ENCODE results near the gene FAM114A1.

GRCh38 chr4:38820146-38820924, 15.7 kb upstream of the TLR1 start:
- RRBS: no CpG with 5 or more reads among the region's 4 CpGs

DNA sequence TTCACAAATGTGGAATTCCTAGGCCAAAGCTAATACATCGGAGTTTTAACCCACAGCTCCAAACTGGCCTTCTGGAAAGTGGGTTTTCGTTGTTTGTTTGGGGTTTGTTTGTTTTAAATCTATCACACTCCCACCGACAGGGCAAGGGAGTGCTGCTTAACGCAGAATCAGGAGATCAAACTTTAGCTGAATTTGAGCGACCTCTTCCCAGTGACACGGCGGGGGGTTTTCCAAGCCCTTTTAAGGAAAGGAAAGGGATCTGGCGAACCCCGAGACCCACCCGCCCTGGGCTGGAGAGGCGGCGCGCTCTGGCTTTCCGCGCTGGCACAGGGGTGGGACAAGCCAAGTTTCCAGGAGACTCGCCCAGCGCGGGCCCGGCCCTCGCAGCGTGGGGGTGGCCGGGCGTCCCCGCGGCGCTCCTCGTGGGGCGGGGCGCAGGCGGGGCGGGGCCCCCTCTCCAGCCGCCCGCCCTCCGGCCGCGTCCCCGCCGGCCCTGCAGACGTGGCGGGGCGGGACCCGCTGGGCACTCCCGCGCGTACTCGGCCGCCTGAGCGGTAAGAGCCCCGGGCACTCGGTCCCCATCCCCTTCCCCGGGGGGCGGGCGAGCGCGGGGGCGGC, at the start of gene FAM114A1:
TSS of gene FAM114A1 (plus strand) at position 526 of the 618 bp plus-strand sequence.
- RRBS: 3% methylated on average over 25 of the region's 56 CpGs

GRCh38 chr4:38922565-38923164, 55.1 kb downstream of the FAM114A1 start:
- RRBS: no CpG with 5 or more reads among the region's 8 CpGs

GRCh38 chr4:38981187-38981849, 50.9 kb downstream of the TMEM156 start:
- RRBS: no CpG with 5 or more reads among the region's 5 CpGs

DNA sequence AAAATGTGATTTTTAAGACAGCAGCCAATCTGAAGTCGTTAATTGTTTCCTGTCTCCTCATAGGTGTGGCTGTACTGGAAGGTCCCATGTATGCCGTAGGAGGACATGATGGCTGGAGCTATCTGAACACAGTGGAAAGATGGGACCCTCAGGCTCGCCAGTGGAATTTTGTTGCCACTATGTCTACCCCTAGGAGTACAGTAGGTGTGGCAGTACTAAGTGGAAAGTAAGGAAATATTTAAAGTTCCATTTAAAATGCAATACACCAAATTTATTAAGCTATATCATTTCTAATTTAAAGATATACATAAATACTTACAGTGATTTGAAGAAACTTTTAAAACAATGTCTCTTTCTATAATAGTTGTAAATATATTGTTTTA, 45.5 kb downstream of the KLHL5 start:
- RRBS: no CpG with 5 or more reads among the region's 3 CpGs

GRCh38 chr4:39289742-39290302, 76.3 kb downstream of the RFC1 start:
- RRBS: no CpG with 5 or more reads among the region's 2 CpGs

GRCh38 chr4:39306418-39306731, 59.8 kb downstream of the RFC1 start:
- RRBS: no CpG with 5 or more reads among the region's 7 CpGs

GRCh38 chr4:39375426-39375843, 9.3 kb upstream of the RFC1 start:
- RRBS: no CpG with 5 or more reads among the region's 4 CpGs

GRCh38 chr4:39413279-39413684, 6.6 kb downstream of the KLB start:
- RRBS: no CpG with 5 or more reads among the region's 3 CpGs

DNA sequence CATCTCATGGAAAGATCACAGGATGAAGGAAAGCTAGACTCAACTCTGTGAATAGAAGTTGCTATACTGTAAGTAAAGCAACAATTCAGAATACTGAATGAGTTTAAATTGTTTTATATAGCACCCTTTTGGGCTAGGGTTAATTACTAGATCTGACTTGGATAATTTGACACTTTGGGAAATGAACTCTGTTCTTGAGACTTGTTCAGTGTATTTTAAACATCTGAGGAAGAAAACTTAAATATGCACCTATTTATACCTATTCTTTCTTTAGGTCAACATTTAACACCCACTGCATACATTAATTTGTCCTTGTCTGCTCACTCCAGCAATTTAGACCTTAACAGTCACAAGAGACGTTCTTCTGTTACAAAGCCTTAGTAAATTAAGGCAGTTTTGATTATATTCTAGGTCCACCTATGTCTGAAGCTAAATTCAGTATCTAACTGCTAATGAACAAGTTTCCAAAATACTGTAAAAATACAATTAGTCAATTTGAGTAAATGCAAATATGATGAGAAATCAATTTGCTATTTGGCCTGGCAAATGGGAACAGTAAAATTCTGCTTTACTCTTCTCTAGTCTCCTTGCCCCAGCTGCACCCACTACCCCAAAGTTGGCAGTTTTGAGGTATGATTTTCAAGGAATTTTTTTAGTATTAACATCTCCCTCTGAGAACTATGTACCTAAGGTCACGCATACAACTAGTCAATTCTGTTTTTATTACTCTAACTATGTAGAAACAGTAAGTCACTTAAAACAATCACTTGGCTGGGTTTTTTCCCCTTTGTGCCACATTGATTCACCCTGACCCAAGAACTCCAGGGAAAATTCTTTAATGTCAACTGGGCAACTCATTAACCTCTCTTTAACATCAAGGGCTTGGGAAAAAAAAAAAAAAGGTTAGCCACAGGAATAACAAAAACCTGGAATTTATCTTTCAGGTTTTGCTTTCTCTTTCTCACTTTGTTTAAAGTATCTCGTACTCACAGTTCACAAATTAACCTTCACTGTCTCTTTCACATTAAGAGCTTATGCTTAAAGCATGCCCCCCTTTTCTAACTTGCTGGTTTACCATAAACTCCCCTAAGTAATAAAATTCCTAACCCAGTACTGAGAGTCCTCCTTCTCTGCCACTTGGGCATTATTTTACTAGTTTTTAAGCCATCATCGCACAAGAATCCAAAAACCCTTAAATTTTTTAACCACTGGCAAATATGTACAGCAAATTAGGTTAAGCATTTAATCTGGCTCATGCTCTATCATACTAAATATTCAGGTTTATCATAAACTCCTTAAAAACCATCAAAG, 8.3 kb downstream of the RPL9 start:
- RRBS: no CpG with 5 or more reads among the region's 4 CpGs

DNA sequence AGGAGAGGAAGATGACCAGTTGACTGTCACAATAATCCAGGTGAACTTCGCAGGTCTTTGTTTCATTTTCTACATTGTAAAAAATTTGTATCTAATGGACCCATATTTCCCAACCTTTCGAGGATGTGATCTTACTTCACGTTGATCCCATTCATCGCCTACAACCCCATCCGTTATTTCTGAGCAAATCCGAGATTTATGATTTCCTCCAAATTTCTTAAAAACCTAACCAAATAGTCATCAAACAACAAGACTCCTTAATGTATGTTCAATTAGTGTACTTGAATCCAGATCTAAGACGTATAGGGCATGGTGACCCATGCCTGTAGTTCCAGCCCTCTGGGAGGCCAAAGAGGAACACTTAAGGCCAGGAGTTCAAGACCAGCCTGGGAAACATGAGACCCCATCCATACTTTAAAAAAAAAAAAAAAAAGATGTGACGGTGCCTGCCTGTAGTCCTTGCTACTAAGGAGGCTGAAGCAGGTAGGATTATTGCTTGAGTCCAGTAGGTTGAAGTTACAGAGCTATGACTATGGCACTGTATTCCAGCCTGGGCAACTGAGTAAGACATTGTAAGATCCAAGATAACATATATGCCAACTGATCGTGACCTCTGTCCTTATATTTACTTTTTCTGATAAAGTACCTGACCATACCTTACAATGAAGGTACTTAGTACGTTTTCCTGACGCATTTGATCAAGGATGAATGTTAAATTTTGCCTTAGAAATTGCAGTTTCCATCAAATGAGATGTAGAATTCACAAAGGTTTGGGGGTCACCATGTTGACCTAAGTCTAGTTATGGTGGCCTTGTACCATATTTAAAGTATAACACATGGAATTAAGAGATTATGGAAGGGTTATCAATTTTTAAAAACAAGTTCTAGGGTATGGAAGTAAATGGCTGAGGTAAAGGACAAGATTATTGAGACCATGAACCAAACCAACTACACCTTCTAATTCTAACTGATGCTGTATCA, 5.6 kb downstream of the RPL9 start:
- RRBS: no CpG with 5 or more reads among the region's 11 CpGs

DNA sequence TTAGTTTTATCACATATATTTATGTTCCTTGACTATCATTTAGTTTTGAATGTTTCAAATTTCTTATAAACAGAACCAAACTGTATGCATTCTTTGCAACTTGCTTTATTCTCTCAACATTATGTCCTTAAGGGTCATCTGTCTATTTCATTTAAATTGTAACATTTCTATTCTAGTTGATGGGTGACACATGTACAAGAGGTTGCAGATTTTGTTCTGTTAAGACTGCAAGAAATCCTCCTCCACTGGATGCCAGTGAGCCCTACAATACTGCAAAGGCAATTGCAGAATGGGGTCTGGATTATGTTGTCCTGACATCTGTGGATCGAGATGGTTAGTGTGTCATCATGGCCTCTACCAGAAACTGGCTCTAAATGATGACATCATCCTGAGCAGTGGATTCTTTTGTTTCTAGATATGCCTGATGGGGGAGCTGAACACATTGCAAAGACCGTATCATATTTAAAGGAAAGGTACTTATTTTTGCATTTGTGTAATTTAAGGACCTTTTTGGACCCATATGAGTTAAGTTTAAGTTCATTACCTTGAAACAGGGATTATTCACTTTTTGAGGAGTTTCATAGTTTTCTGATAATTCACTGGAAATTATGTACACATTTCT, 6.1 kb downstream of the LIAS start:
- RRBS: no CpG with 5 or more reads among the region's 2 CpGs

GRCh38 chr4:39466619-39467125, 7.8 kb downstream of the LIAS start:
- RRBS: no CpG with 5 or more reads among the region's 5 CpGs

DNA sequence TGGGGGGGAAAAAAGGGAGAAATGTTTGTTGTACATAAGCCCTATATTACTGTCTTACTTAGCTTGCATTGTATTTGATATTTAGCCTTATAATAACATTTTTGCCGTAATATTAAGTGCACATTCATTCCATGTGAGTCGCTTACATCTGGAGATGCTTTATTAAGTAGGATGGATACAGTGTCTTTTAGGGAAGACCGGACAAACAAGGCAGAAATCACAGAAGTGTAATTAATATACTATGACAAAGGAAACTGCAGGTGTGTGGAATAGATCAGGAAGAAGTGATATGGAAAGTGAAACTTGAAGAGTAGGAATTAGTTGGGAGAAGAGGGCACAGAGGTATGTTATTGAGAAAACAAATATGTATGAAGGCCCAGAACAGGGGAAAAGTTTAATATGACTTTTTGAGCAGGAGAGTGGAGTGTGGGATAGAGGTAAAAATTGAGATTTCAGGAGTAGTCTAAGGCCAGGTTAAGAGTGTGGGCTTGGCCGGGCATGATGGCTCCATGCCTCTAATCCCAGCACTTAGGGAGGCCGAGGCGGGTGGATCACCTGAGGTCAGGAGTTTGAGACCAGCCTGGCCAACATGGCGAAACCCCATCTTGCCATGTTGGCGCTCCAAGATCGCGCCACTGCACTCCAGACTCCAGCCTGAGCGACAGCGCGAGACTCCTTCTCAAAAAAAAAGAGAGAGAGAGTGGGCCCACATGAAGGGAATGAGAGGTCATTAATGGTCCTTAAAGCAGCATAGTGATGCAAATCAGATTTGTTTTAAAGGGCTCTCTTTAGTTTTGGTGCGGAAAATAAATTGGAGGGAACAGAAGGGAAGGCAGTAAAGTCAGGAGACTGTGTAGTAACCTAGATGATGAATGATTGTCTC, 55.7 kb downstream of the UBE2K start:
- RRBS: no CpG with 5 or more reads among the region's 14 CpGs

GRCh38 chr4:40058696-40059199, 2.1 kb downstream of the N4BP2 start:
- RRBS: no CpG with 5 or more reads among the region's 14 CpGs

DNA sequence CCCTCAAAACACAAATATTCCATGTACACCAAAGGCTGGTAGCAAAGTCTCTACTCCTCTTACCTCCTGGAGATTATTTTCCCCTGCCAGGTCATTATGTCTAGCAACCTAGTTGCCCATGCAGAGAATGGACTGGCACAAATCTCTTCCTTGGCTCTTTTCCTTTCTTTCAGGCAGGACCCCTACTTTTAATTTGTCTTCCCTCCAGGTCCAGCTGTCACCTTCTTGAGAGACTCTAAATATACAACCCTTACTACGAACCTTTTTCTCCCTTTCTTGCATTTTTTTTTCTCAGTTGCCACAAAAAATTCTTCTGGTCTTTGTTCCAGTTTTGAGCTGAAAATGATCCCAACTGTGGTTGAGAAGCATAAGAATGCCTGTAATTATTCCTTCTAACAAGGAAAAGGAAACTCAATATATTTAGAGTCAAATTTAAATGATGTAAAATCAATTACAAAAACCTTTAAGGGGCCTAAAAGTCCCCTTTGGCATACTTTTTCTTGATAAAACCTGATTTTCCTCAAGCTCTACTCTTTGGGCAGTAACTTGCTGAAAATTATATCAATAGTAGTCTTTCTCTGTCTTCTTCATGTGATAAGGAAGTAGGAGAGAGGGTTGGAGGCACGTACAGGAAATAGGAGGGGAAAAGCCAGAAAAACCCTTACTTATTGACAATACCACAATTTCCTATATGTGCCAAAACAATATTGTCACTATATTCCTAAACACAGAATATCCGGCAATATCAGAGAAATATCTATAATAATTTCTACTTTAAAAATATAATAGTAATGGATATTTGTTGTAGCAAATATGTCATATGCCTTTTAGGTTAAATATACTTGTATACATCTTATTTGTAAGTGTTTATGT, 9.4 kb downstream of the RHOH start:
- RRBS: no CpG with 5 or more reads among the region's 3 CpGs

GRCh38 chr4:40219468-40219738, 22.6 kb downstream of the RHOH start:
- RRBS: no CpG with 5 or more reads among the region's 1 CpG

DNA sequence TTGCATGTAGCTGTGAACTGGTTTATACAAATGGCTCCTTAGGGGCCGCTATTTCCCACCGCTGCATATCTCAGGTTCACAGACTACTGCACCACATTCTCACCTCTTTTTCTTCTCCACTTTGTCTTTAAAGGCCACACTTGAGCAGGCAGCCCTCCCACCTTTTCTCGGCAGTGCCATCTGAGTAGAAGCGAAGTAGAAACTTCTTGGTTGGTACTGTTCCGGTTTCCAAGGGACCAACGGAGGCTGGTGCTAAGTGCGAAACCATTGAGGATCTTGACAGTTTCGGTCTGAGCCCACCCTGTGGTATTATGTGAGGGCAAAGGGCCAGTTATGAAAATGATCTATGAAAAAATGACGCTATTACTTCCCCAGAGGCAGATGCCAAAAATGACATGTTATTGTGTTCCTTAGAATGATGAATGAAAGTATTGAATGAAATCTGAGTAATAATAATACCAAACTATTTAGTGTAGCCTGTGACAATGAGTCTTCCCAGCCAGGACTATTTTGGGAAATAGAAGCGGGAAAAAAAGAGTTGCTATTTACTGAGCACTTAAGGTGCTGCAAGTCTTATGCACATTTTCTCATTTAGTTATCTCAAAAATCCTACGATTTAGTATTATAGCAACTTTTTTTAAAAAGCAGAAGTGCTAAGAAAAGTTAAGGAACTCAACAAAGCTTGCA, 29.7 kb upstream of the CHRNA9 start:
- RRBS: no CpG with 5 or more reads among the region's 11 CpGs

- RRBS: no CpG with 5 or more reads among the region's 4 CpGs
Measured at GRCh38 chr4:40433391-40433908, 98.3 kb downstream of the CHRNA9 start.

DNA sequence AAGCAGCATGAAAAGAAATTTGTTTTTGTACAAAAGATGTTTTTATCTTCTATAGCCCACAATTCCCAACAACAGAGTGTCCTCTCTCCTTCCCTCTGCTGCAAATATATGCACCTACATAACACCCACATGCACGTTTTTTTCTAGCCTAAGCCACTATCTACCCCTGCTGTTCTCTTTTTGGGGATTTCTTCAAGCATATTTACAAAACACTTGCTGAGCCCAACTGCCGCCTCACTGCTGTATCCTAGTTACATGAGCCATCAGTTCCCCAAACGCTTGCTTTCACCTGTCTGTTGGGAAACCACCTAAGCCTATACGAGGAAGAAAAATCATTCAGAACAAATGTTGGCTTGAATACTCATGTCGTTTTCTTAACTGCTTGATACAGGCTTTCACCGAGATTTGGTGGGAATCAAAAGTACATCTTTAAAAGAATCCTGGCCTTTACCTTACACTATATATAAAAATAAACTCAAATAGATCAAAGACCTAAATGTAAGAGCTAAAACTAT, 127.3 kb downstream of the CHRNA9 start:
- RRBS: no CpG with 5 or more reads among the region's 6 CpGs

All from GM06990 (cell line).